Right cardiac atrium (tissue), 1 donor: ENCODE results near the genes MARCHF5, IDE, CYP2C18 and ACSM6.

GRCh38 chr10:92087763-92088361 lies 164.3 kb downstream of the BTAF1 start:
- PRO-cap: no peak

GRCh38 chr10:92238450-92239076 lies 52.3 kb downstream of the CPEB3 start:
- PRO-cap: no peak

DNA sequence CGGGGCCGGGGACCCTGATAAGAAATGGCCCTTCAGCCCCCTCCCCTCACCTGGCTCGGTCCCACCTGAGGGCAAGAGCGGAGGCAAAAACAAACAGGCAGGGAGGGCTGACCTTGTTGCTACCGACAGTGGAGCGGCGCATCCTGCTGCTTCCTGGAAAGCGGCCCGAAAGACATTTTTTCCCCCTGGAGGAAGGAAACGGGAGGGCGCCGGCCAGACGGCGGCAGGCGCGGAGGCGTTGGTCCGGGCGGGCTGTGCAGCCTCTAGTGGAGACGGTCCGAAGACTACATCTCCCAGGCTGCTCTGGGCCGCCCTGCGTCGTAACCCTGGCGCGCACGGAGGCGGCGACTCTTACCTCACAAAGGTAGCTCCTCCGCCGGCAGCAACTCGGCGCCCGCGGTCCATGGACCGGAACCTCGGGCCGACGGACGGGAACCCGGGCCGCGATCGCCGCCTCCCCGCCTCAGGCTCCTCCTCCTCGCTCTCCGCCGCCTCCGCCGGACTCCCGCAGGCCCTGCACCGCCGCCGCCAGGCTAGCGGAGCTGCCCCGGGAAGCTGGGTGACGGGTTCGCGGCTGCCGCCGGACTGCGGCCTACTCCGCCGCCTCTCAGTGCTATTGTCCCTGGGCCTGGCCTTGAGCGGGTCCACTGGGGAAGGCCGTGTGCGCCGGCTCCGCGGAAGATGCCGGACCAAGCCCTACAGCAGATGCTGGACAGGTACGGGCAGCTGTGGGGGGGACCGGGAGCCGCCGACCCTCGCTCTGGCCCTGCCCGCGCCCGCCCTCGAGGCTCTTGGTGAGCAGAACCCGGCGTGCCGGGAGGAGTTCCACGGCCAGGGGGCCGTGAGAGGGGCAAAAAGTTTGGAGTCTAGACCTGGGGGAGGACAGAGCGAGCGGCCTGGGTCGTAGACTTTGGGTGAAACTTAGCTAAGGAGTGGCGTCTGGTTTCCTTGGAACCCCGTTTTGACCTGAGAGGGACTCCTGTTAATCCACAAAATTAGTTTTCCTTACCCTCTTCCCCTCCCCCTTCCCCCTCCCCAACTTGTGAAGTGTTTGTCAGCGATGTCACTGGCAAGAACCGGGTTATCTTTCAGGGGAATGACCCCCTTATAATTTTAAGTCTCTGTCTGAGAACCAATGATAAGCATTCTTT lies at the start of gene MARCHF5:
Gene MARCHF5 (plus strand): TSS at position 354 of the 1,151 bp plus-strand sequence.
- PRO-cap: bidirectional peak, plus-strand start at position 390 of the sequence, minus-strand start at position 265 of the sequence

DNA sequence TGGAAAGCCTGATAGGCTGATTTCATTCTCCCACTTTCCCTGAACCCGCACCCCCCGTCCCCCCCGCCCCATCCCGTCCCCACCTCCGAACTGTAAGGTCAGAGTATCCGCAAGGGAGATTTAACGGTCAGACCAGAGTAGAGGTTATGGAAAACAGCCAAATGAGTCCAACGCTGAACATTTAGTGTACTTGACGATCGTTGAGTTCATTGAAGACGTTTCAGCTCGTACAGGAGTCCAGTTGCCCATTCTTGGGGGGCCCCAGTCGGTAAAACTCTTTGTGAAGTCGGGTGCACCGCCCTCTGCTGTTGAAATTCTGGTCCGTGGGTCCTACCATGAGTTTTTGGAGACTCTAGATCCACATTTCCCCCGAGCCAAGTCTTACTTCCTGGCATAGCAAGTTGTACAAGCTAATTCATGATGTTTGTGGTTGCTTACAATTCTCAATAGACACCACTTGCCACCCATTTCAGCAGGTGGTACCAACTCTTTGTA lies 1.0 kb downstream of the MARCHF5 start:
- PRO-cap: no peak

GRCh38 chr10:92572660-92573023 lies 1.3 kb downstream of the IDE start:
- PRO-cap: no peak

GRCh38 chr10:92573605-92574288 lies at the start of gene IDE:
TSS of gene IDE (minus strand) at chr10:92574093.
- PRO-cap: bidirectional peak, plus-strand start at chr10:92574140, minus-strand start at chr10:92574087

DNA sequence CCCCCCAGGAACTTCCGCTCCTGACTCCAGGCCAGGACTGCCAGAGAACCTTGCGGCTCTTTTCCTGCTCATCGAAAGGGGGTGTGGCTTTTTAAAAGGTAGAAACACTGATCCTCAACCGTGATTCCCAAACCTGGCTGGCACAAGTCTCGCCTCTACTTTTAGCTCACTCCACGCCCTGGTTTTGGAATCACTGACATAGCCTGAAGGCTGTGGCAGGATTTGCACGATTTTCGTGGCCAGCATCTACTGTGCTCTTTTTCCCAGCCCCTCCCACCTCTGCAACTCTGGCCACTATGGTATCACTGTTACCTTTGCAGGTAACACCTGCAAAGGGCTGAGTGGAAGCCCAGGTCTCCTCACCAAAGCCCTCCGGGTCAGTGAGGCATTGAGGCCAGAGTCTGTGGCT lies 43.3 kb downstream of the MYOF start:
- PRO-cap: no peak

- PRO-cap: no peak
Observed at GRCh38 chr10:93440618-93441303, 41.4 kb downstream of the MYOF start.

- PRO-cap: no peak
Observed at GRCh38 chr10:93458715-93459444, 23.3 kb downstream of the MYOF start.

DNA sequence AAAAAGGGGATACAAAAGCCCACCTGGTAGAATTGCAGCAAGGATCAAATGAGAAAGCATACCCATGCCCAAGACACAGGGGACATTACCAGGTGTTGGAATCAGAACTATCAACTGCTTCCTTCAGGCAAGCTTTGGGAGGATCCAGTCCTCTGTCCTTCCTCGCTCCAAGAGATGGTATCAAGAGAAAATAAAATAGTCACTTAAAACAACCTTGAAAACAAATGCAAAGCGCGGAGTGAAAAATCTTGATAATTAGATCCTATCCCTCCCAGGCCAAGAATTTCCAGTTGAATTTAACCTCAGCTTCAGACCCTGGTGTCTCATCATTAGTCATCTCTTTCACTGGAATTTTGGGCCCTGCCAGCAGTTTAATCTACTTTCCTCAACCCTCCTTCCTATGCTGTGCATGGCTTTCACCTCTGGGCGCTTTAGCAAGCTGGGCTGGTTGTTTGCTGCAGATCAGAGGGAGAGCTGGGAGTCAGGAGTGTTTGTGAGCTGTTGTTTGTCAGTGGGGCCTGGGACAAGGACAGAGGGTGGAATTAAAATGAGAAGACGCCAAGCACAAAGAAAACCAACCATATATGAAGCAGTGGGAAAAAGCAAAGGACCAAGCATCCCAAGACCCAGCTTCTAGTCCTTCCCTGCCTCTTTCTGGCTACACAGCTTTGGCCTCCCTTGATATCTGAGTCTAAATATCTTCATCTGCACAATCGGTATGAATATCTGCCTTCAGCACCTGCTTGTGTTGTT lies 13.6 kb downstream of the MYOF start:
- PRO-cap: no peak

- PRO-cap: no peak
Observed at GRCh38 chr10:93473920-93474773, 8.0 kb downstream of the MYOF start.

GRCh38 chr10:93499783-93500302 lies 3.4 kb downstream of the CEP55 start:
- PRO-cap: no peak

DNA sequence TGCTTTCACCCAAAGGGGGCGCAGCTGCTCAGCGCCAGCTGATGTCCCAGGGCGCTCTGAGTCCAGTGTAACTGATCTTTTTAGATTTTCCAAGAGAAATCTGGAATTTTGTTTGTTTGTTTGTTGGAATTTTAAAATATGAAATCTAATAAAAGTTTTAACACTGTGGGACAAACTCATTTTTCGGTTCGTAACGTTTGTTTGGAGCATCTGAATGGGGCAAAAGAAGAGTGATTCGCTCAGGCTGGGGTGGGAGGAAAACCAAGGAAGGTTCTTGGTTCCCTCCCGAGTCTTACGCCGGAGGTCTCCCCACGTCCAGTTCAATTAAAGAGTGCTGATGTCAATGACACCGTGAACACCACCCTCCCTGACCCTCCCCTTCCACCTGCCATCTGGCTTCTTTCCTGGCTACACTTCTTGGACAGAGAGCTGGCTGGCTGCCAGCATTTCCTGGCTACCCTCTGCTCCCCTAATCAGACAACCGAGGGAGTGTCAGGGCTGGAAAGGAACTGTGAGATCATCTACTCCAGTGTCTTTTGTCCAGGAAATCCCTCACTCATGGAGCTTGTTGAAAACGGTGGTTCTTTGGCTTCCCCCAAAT lies 24.2 kb upstream of the FFAR4 start:
- PRO-cap: no peak

DNA sequence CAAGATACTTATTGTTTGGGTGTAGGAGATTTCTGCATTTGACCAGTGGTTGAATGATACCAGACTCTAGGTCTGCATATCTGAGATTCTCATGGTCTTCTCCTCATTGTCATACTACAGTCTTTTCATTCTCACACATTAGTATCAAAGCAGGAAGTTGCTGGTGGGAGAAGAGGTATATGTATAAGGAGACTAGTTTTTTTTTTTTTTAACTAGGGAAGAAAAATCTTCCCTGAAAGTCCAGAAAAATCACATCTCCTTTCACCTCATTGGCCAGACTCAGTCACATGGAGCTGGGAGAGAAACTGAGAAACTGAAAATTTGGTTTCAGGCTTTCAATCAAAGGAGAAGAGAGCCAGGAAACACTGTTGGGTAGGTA lies 25.1 kb upstream of the SLC35G1 start:
- PRO-cap: no peak

DNA sequence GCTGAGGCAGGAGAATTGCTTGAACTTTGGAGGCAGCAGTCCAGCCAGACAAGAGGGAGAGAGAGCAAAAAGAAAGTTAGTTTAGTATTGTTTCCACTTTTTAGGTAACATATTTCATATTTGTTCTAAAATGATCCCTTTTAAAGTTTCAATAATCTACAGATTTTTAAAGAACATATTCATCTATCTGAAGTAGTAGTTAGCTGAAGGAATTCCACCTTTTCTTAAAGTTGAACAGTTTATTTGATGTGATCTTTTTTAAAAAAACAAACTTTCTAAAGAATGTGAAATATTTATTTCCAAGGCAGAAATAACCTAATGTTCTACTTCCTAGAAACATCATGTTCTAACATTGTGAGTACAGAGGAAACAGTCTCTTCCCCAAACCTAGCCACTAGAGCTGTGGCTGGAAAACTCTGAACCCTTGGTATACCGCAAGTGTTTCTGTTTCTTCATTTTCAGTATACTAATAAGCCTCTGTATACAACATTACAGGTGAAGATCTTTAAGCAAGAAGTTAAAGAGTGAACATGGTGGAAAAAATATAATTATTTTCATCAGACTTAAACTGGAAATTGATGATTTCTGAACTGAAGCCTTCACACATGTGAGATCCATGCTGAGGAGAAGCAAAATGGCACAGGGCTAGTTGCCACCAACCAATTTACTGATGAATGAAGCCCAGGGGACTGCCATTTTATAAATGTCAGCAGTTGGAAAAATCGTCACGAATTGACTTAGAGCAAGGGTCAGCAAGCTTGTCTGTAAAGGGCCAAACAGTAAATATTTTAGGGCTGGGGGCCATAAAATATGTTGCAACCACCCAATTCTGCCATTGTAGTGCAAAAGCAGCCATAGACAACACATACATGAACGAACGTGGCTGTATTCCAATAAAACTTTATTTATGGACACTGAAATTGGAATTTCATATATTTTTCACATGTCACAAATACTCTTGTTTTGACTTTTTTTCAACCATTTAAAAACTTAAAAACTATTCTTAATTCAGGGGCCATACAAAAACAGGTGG lies 35.0 kb downstream of the NOC3L start:
- PRO-cap: no peak

DNA sequence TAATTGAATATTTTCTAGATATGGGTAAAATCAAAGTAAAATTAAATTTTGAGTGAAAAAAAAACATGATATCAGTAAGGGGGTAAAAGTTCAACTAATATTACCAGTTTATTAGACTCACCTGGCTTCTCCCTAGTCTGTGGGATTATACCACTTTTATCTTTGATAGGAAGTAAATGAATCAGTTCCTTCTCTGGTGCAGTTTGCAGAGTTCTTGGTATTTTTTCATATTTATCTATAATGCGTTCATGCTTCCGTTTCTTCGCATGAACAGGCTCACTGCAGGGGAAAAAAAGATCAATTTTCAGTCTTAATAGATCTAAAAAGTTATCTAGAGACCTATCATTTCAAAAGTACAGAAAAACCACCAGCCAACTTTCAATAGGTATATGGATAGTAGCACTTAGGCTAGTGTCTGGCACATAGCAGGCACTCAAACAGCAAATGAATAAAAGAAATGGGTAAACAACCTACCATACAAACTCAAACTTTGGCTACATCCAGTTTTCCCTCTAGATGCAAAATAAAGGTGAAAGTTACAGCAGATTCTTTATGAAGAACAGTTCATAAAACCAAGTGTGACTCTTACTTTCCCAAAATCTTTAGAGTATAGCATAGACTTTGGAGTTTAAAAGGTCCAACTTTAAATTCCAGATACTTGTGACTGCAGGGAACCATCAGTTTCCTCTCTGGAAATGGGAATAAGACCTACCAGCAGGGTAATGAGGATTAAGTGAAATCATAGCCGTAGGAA lies 5.5 kb downstream of the NOC3L start:
- PRO-cap: no peak

- PRO-cap: no peak
Observed at GRCh38 chr10:94683236-94684056, at the start of gene CYP2C18. TSS of gene CYP2C18 (plus strand) at chr10:94683729.

- PRO-cap: no peak
Observed at GRCh38 chr10:94734158-94734776, 28.2 kb upstream of the CYP2C19 start.

- PRO-cap: no peak
Observed at GRCh38 chr10:94941629-94942322, 3.3 kb downstream of the CYP2C9 start.

DNA sequence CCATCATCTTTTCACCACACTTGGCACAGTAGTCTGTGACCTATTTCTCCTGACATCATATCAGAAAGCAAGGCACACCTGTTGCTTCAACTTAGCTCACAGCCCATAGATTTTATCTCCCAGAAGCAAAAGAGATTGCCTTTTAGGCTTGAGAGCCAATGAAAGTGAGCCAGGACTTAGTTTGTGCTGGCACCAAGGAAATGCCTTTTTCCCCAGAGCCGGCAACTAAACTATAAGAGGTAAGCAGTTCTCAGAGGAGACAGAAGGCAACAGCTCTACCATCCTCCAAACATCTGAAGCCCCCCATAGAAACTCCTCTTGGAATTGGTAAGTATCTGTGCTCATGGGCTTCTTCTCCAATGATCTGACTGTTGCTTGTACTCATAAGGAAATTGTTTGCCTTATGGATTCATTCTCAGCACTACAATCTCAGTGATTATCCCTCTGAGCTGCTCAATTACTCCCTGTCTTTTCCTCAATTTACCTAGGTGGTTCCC lies at the start of gene ACSM6:
Gene ACSM6 (plus strand): TSS at position 262 of the 497 bp plus-strand sequence.
- PRO-cap: no peak